A172 (cell line): ENCODE measurements around the genes NR2E3, MYO9A, TMEM202 and ARIH1.

GRCh38 chr15:71265842-71266971 is 150.9 kb downstream of the THSD4 start:
- RAMPAGE, long total RNA, result no peak

GRCh38 chr15:71280499-71281061 is 165.3 kb downstream of the THSD4 start:
- RAMPAGE, long total RNA, result no peak

- RAMPAGE, long total RNA, result no peak
Measured at GRCh38 chr15:71374420-71374972, 259.2 kb downstream of the THSD4 start.

- RAMPAGE, long total RNA, result no peak
Measured at GRCh38 chr15:71508004-71508668, 302.2 kb upstream of the NR2E3 start.

- RAMPAGE, long total RNA, result no peak
Measured at GRCh38 chr15:71529205-71529688, 281.1 kb upstream of the NR2E3 start.

- RAMPAGE, long total RNA, result no peak
Measured at GRCh38 chr15:71546866-71547740, 263.3 kb upstream of the NR2E3 start.

- RAMPAGE, long total RNA, result no peak
Measured at GRCh38 chr15:71567112-71567805, 243.1 kb upstream of the NR2E3 start.

DNA sequence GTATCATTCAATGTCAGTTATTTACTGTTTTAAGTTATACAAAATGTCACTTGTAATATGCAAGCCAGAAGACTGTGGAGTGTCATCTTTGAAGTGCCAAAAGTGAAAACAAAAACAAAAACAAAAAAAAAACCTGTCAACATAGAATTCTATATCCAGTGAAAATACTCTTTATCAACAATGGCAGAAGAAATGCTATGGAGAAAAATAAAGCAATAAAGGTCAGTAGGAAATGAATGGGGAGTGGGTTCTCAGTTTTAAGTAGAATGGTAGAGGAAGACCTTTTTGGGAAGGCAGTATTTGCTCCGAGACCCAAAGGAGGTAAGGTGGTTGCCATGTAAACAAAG is 205.7 kb upstream of the NR2E3 start:
- RAMPAGE, long total RNA, result no peak

DNA sequence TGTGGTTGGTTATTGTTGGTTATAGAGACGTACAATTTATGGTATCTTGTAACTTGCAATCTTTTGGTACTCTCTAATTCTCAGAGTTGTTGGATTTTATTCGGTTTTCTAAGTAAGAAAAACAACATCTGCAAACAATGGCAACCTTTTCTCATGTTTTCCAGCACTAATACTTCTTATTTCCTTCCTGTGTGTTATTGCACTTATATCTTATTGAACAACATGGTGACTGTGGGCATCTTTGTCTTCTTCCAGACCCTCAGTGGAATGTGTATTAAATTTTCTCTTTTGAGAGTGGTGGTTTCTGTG is 184.3 kb upstream of the NR2E3 start:
- RAMPAGE, long total RNA, result no peak

DNA sequence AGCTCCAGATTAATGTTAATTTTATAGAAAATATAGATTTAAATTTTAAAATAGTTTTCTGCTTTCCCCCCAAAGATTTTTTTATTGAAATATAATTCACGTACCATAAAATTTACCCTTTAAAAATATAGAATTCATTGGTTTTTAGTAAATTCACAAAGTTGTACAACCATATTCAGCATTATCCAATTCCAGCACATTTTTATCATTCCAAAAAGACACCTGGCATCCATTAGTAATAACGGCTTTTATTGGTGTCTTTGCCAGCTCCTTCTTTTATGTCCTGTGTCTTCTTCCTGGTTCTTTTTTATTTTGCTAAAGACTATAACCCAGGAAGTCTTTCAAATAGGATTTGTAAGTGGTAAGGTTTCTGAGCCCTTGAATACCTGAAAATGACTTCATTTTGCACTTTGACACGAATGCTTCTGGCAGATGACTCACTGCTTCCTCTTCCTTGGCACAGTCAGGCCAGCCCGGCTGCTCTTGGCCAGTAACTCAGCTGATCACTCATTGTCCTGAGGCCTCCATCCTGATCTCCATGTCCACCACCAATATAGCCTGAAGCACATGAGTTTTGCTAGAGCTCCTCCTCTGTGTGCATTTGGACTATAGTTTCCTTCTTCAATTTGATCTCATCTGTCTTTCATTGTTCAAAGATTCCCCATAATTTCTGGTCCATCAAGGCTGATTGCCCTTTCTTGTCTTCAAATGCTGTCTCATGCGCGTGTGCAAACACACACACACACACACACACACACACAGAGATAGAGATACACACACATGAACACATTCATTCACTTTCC is 48.7 kb upstream of the NR2E3 start:
- RAMPAGE, long total RNA, result no peak

DNA sequence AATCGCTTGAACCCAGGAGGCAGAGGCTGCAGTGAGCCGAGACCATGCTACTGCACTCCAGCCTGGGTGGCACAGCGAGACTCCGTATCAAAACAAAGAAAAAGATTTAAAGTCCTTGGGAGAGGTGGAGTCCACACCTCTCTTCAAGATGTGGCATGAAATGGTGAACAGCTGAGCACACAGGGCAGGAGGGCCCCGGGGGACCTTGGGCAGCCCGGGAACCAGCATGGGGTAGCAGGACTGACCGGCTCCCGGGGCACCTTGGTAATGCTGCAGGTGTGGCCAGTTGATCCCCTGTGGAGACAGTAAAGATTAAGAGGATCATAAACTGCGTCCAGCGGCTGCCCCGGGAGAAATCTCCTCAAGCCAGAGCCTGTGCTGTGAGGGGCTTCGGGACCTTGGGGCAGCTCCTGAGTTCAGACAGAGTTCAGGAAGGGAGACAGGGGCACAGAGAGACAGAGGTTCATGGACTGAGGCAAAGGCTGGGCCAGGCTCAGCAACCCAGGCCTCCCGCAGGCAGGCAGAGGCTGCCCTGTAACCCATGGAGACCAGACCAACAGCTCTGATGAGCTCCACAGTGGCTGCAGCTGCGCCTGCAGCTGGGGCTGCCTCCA is at the start of gene NR2E3:
Gene NR2E3 (plus strand): TSS at position 352 of the 614 bp plus-strand sequence.
- RAMPAGE, long total RNA, result no peak

DNA sequence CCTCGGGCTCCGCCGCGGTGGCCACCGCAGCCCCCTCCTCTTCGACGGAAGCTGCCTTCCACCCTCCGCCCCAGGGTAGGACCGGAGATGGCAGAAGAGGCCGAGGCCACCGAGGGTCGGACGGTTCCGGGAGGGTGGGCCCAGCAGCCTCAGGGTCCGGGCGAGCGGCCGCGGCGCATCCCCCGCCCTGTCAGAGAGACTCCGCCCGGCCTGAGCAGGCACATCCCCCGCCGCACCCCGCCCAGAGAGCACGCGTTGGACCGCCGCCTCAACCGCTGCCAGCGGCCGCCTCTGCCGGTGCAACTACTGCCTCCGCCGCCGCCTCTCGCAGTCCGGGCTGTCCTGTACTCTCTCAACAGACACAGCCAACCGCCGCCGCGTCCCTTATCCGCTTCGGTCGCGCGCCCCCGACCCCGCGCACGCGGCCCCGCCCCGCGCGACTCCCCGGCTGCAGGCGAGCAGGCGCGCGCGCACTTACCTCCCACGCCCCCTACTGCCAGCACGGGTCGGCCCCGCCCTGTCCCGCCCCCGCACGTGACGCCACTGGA is at the start of gene MYO9A:
Gene MYO9A (minus strand): TSS at position 472 of the 548 bp plus-strand sequence.
- RAMPAGE, long total RNA, result no peak

DNA sequence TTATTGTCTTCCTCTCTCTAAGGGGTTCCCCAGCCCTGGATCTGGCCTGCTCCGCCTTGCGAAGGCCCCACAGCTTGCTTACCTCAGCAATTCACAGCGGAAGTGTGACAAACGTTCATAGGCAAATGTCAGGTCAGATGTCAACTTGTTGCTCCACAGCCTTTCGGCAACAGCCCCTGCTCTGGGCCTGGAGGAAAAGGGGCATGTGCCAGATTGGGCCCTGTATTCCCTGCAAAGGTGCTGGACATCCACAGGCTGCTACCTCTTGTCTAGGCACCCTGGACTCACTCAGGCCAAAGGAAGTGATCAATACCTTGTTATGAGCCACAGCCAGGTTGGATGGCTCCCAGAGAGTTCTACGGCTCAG is 25.4 kb upstream of the CELF6 start:
- RAMPAGE, long total RNA, result no peak

DNA sequence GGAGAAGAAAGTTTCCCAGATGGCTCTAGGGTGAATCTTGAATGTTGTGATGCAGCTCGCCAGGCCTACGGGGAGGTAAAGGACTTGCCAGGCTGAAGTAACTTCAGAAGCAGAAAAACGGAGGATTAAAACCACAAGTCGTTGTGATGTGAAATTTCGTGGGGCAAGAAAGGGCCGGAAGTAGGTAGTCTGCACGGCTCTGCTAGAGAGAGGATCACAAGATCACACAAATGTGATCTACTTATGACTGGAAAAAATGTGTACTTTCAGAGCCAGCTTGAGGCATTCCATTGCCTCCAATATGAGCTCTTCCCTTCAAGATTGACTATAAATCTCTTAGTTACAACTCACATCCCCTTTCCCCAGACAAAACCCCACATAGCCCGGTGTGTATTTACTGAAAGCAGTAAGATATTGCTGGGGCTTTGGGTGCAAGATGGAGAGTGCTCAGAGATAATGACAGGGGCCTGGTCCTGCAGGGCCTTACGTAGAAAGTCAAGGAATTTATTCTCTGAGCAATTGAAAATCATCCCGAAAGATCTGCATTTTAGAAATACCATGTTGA is 590 bp upstream of the HEXA start:
- RAMPAGE, long total RNA, result no peak

DNA sequence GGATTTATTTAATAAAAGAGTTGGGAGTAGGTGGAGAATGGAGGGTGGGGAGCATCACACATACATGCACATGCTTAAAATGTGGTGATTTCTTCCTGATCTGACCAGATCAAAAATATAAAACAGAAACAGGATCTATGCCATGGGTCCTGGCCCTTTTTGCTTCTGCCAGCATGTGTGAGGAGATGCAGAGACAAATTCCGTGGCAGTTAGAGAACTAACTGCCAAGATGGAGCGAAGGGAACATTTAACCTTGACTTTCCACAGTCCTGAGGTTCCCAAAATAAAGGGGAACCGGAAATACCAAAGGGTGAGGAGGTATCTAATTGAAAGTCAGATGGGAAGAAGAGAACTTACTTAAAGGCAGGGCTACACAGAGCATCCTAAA is at the start of gene TMEM202:
Gene TMEM202 (plus strand): TSS at position 208 of the 388 bp plus-strand sequence.
- RAMPAGE, long total RNA, result no peak

- RAMPAGE, long total RNA, result no peak
Measured at GRCh38 chr15:72473330-72474427, at the start of gene ARIH1. TSS of gene ARIH1 (plus strand) at chr15:72474330.

DNA sequence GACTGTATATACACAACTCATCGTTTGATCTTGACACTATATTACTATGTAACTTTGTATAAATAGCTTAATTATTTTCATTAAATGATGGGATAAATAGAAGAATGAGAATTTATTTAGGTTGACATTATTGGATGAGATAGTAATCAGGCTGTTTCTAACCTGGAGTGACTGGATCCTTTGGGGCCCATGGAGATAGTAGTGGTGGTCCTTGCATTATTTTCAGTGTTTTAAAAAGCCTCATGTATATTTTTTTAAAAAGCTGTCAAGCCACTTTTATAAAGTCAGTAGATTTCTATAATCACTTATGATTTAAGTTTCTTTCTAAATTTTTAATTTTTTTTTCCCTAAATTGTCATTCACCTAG is 11.6 kb downstream of the ARIH1 start:
- RAMPAGE, long total RNA, result no peak

DNA sequence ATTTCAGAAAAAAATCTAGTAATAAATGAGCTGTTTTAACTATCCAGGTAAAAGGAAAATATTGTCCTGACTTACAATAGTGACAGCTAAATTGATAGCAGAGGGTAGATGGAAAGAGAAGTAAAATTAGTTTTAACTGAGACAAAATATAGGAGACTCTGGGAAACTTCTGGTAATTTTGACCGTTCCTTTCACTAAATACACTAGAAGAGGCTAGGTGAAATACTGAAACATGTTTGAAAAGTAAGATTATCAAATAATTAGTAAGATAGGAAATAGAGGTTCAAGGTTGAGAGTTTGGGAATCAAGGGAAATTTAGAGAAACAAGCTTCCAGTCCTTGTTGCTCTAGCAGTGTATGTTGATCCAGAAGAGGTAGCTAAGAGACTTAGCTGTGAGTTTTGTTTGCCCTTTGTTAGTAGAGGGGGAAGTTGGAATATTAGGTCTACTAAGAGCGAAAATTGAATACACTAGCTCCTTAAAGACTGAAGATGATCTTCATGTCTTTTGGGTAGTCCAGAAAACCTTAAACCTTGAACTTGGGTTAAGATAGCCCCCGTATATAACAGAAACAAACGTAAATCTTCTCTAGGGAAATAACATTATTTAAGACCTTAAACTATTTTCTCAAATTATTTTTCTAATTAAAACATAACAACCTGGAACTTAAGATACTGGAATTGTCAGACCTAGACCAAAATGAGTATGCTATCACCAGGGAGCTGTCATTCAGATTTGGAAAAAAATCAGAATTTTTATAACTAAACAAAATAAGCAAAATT is 56.0 kb downstream of the ARIH1 start:
- RAMPAGE, long total RNA, result no peak

DNA sequence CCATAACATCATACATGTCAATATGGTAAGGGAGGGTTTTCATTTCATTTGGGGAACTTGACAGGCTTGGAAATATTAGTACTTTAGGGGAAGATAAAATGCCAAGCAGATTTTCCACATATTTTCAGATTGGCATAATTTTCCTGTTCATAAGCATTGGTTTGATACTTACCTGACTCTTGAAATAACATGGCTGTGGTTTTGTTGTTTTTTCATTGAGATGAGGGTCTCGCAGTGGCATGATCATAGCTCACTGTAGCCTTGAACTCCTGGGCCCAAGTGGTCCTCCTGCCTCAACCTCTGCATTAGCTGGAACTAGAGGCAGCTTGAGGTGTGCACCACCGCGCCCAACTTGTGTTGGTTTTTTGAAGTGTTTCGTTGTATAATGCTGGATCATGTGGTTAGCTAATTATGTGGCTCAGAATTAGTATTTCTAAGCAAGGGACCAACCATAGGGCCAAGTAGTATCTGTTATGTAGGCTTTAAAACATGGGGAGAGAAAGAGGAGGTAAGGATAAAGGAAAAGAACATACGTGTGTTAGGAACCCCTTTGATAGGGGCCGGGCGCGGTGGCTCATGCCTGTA is 78.7 kb upstream of the GOLGA6B start:
- RAMPAGE, long total RNA, result no peak

- RAMPAGE, long total RNA, result no peak
Measured at GRCh38 chr15:72585236-72585770, 69.2 kb upstream of the GOLGA6B start.